Transverse colon (tissue), 4 donors: Measurements from ENCODE around the gene PPP1R17.

DNA sequence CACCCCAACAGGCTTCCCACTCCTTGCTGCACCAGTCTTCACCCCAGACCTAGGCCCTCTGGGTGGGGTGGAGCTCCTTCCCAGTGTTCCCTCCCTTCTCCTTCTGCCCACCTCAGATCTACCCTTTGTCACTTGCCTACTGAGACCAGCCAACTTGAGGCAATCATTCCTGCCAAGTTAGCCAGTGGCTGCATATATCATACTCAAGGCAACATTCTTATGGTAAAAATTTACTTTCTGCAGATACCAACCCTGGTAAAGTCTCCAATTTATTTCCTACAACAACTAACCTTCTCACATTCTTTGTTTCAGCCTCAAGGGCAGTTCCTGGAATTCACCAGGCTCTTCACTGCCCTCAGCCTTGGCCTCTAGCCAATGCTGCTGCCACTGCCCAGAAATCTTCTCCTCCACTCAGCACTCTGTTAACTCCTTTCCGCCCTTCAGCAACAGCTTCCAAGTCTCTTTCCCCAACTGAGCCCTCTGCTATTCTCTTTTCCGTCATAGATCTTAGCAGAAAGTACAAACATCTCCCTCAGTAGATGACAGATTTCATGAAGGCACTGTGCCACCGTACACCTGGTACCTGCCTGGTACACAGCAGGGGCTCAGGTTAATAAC is 31.2 kb upstream of the ZNRF2 start:
- PRO-cap, result no peak
- RAMPAGE, long total RNA, 4 experiments, result no peak in any of the 4 experiments

- PRO-cap, result no peak
- RAMPAGE, long total RNA, 4 experiments, result start-site peak on the plus strand in 1 of 4 experiments, at chr7:30336475-30336533 at its widest, 8 reads per replicate
Measured at GRCh38 chr7:30336044-30336684, 51.8 kb downstream of the ZNRF2 start.

DNA sequence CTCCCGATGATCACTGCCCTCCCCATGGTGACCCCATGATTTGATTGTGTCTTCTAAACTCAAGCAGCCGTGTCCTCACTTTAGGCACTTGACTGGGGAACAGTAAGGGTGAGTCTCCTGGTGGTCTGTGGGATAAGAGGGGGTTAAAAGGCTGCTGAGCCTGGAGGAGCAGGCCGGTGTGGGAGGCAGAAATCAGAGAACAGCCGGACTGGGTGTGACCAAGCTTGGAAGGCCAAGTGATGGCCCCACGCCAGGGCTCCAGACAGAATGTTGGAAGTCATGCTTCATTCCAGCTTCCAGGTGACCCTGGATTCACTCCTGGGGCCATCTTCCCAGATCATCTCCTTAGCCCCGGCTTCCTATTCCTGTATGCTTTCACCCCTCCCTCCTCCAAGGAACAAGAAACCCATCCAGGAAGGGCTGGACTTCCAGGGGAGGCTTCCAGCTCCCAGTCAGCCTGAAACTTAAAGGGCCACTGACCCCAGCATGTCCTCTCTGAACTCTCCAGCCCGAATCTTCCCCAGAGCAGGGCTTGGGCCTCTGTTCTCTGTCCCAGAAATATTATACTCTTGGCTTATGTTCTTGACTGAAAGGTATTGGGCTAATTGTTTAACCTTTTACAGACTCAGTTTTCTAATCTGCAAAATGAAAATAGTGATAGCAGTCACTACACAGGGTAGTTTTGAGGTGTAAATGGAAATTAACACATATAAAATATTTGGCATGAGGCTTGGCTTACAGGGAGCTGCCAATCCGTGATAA is 1.1 kb downstream of the INMT start:
- PRO-cap, result unidirectional peak, minus-strand start at position 399 of the sequence
- RAMPAGE, long total RNA, 4 experiments, result no peak in any of the 4 experiments

GRCh38 chr7:30771594-30772349 is 555 bp downstream of the MINDY4 start:
- PRO-cap, result bidirectional peak, plus-strand start at chr7:30771808, minus-strand start at chr7:30771668
- RAMPAGE, long total RNA, 4 experiments, result no peak in any of the 4 experiments

GRCh38 chr7:30866973-30867883 is 44.4 kb upstream of the AQP1 start:
- PRO-cap, result no peak
- RAMPAGE, long total RNA, 4 experiments, result no peak in any of the 4 experiments

- PRO-cap, result no peak
- RAMPAGE, long total RNA, 4 experiments, result no peak in any of the 4 experiments
Measured at GRCh38 chr7:30877388-30877852, 34.2 kb upstream of the AQP1 start.

GRCh38 chr7:30898600-30898949 is 13.1 kb upstream of the AQP1 start:
- PRO-cap, result no peak
- RAMPAGE, long total RNA, 4 experiments, result no peak in any of the 4 experiments

GRCh38 chr7:31686974-31687350 is at the start of gene PPP1R17:
Gene PPP1R17 (plus strand): TSS chr7:31687215.
- PRO-cap, result no peak
- RAMPAGE, long total RNA, 4 experiments, result no peak in any of the 4 experiments

DNA sequence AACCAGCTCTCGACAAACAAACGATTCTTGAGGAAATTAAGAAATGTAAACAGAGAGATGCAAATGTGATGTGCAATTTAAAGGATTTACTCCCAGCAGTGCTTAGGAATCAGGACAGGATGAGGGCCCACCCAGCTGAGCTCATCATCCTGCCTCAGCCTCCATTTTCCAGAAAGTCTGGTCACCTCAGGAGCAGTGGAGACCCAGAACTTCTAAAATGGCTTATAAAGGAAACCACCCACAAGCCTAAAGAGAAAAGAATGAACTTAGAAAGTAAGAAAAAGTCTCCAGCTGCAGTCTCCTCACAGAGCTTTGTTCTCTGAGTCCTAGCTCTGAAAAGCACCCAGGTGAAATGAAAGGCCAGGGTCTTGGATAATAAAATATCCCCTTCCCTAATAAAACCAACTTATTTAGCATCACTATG is 83.0 kb downstream of the PDE1C start:
- PRO-cap, result no peak
- RAMPAGE, long total RNA, 4 experiments, result no peak in any of the 4 experiments

- PRO-cap, result no peak
- RAMPAGE, long total RNA, 4 experiments, result no peak in any of the 4 experiments
Measured at GRCh38 chr7:32068818-32069166, 1.4 kb downstream of the PDE1C start.

- PRO-cap, result no peak
- RAMPAGE, long total RNA, 4 experiments, result start-site peak on the plus strand in 1 of 4 experiments, at chr7:32521998-32522044 at its widest, 6 reads per replicate
Measured at GRCh38 chr7:32521721-32522236, 26.5 kb downstream of the AVL9 start.

- PRO-cap, result bidirectional peak, plus-strand start at chr7:32669385, minus-strand start at chr7:32669293
- RAMPAGE, long total RNA, 4 experiments, result no peak in any of the 4 experiments
Measured at GRCh38 chr7:32668983-32669542, 173.8 kb downstream of the AVL9 start.

- PRO-cap, result no peak
- RAMPAGE, long total RNA, 4 experiments, result no peak in any of the 4 experiments
Measured at GRCh38 chr7:32688201-32688606, 192.9 kb downstream of the AVL9 start.

GRCh38 chr7:32992545-32992942 is 35.3 kb downstream of the FKBP9 start:
- PRO-cap, result bidirectional peak, plus-strand start at chr7:32993091, minus-strand start at chr7:32992795
- RAMPAGE, long total RNA, 4 experiments, result no peak in any of the 4 experiments

GRCh38 chr7:33402441-33402906 is 273.1 kb downstream of the BBS9 start:
- PRO-cap, result no peak
- RAMPAGE, long total RNA, 4 experiments, result no peak in any of the 4 experiments

- PRO-cap, result no peak
- RAMPAGE, long total RNA, 4 experiments, result no peak in any of the 4 experiments
Measured at GRCh38 chr7:34174683-34175807, 269.7 kb downstream of the BMPER start.

DNA sequence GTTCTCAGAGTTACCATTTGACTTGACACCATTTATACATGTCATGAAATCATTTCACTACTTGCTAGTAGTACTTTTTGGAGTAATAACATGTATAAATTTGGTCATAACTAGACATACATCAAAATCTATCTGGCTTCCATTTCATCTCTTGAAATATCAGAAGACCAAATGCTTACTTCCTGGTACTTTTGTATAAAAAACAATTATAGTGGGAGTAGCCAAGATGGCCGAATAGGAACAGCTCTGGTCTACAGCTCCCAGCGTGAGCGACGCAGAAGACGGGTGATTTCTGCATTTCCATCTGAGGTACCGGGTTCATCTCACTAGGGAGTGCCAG is 55.4 kb upstream of the DPY19L1 start:
- PRO-cap, result no peak
- RAMPAGE, long total RNA, 4 experiments, result no peak in any of the 4 experiments

DNA sequence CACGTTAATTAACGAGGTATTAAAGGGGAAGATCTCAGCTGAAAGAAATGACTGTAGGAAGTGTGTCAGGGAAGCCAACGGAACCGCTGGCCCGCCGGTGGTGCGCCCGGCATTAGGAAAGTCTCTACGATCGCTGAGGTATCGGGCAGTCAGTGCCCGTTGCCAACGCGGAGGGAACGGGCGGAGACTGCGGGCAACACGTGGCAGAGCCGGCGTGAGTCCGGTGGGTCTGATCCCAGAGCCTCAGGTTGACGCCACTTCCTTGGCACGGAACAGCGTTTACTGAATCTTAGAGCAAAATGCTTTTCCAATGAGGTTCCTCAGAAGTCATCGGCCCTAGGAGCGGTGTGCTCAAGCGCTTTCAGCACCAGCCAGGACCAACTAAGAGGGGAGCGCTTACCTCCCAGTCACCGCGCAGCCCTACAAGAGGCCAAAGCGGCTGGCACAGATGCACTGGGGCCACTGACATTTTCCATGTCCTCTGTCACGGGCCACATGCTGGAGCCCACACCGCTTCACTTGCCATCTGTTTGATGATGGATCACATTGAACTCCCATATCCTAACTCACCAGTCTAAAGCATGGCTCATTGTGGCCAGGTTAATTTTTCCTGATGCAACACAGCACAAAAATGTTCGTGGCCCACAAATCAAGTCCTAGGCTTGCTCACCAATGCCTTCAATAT is 67.0 kb downstream of the TBX20 start:
- PRO-cap, result no peak
- RAMPAGE, long total RNA, 4 experiments, result no peak in any of the 4 experiments

DNA sequence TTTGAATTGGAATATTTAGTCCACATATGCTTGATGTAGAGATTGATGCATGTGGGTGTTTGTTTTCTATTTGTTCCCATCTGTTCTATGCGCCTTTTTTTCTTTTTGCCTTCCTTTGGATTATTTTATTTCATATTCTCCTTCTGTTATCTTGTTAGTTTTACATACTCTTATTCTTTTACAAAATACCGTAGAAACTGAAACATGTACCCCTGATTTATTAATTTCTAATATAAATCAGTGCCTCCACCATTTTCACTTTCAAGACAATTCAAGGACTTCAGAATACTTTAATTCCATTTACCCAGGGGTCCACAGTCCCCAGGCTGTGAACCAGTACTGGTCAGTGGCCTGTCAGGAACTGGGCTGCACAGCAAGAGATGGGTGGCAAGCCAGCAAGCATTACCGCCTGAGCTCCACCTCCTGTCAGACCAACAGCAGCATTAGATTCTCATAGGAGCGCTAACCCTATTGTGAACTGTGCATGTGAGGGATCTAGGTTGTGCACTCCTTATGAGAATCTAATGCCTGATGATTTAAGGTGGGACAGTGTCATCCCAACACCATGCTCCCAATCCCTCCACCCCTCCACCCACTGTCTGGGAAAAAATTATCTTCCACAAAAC is 68.8 kb downstream of the HERPUD2 start:
- PRO-cap, result no peak
- RAMPAGE, long total RNA, 4 experiments, result no peak in any of the 4 experiments

DNA sequence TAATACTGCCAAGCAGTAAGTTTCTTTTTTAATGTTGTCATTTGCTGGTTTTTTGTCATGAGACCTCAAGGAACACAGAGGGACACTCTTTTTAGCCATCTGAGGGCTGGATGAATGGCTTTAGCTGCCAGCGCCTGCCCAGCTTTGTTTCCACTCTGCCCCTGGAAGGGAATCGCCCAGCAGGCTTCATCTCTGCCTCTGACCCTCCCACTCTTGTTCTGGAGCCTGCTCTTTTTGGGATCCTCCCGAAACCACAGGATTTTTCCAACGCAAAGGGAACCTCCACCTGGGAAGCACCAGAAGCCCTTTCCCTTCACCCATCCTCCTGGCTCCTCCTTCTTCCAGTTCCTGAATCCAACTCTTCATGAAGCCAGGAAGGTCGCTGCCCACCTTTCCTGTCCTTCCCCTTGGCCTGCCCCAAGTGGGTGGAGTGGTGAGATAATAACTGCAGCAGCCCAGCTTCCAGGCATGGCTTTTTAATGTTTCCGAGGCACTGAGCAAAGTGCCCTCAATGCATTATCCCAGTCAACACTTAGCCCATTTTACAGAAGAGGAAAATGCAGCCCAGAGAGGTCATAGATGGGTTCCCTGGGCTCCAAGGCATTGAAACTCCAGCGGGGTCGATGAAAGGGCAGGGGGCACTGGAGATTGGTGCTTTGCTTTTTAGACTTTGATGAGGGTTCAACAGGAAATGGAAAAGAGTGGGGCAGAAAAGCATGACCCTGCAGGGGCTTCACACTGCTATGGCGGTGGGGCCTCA is 70.8 kb upstream of the EEPD1 start:
- PRO-cap, result no peak
- RAMPAGE, long total RNA, 4 experiments, result no peak in any of the 4 experiments